Subcutaneous adipose tissue (tissue), 3 donors: Measurements from ENCODE around the genes COX17, NR1I2 and FBXO40.

GRCh38 chr3:119628799-119629491 lies 31.3 kb downstream of the PLA1A start:
- PRO-cap = bidirectional peak, plus-strand start at chr3:119629296, minus-strand start at chr3:119629063
- RAMPAGE, long total RNA, 3 experiments = no peak in any of the 3 experiments

DNA sequence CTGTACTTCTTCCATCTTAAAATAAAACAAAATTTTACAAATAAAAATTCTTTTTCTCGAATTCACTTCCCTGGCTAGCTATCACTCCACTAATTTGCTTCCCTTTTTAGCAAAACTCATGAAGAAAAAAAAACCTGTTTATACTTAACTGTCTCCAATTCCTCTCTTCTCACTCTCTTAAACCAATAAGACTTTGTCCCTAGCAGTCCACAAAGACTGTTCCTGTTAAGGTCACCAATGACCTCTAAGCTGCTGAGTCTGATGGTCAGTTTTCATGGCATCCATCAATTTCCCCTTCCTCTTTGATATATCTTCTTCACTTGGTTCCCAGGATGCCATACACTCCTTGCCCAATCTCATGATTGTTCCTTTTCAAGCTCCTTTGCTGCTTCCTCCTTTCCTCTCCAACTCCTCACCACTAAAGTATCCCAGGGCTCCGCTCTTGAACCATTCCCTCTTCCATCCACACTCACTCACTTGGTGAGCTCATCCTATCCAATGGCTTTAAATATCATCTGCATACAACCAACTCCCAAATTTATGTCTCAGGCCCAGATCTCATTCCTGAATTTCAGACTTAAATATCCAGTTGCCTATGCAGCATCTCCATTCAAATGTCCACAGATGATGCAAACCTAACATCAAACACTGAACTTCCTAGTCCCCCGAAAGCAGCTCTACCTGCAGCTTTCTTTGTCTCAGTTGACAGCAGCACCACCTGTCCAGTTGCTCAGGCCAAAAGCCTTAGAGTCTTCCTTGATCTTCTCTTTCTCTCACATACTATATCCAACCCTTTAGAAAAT lies 10.0 kb downstream of the POPDC2 start:
- PRO-cap = no peak
- RAMPAGE, long total RNA, 3 experiments = no peak in any of the 3 experiments

GRCh38 chr3:119665749-119666607 lies 5.6 kb upstream of the POPDC2 start:
- PRO-cap = no peak
- RAMPAGE, long total RNA, 3 experiments = no peak in any of the 3 experiments

DNA sequence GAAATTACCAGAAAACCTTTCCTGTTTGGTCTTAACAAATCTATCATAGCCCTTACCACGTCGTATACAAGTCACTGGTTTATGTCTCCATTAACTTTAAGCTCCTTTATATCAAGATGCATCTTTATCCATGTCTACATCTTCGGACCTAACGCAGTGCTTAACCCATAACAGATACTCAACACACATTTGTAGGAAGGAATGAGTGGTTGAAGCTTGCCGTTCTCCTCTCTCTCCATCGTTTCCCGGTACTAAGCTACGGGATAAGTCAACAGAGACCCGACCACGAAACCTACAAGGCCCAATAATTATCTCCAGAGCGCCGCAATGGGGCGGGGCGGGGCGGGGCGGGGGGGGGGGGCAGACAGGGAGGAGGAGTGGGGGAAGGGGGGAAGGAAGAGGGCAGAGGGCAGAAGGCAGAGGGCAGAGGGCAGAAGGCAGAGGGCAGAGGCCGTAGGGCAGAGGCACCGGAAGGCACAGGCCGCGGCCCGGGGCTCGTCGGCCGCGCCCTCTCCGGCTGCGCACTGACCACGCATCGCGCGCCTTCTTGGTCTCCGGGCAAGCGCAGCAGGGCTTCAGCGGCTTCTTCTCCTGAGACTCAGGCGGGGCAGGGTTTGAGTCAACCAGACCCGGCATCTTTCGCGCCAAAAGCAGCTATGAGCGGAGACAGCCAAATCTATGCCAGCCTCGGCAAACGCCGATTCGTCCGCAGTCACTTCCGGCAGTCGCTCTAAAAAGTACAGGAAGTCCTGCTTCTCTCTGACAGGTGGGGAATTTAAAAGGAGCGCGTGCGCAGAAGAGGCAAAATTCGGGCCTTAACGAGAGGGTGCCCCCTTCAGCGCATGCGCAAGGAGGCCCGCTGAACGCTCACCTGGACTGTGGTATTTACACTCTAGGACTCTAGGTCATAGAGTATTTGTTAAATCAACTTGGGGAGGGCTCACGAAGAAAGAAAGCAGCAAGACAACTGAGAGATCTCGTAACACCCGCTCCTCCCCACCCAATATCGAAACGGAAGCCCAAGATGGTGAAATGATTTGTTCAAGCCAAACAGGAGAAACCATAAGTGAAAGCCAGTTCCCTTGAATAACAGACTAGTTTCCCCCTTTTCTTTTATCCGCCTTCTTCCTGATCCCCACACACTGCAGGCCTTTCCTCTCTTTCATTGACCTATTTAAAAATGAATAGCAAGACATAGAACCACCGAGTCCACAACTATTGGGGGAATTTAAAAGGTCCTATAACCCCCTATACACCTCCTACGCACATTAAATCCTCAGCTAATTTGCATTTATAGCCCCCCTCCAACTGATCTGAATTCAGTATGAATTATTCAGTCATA lies at the start of gene COX17:
Gene COX17 (minus strand): TSS at position 732 of the 1,342 bp plus-strand sequence.
- PRO-cap = bidirectional peak, plus-strand start at position 447 of the sequence, minus-strand start at position 244 of the sequence; bidirectional peak, plus-strand start at position 843 of the sequence, minus-strand start at position 732 of the sequence
- RAMPAGE, long total RNA, 3 experiments = start-site peak on the minus strand in 3 of 3 experiments, centred at positions 700 to 720 of the sequence, 510 to 1,059 reads per replicate

GRCh38 chr3:119781317-119782332 lies at the start of gene NR1I2:
TSS of gene NR1I2 (plus strand) at chr3:119782101.
- PRO-cap = no peak
- RAMPAGE, long total RNA, 3 experiments = no peak in any of the 3 experiments

DNA sequence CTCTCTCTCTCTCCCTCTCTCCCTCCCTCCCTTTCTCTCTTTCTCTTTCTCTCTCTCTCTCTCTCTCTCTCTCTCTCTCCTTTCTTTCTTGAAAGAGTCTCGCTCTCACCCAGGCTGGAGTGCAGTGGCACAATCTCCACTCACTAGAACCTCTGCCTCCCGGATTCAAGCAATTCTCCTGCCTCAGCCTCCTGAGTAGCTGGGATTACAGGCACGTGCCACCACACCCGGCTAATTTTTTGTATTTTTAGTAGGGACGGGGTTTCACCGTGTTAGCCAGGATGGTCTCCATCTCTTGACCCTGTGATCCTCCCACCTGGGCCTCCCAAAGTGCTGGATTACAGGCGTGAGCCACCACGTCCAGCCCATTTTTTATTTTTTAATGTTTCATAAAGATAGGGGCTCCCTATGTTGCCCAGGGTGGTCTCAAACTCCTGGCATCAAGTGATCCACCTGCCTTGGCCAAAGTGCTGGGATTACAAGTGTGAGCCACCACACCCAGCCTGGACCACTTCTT lies 126.4 kb downstream of the GSK3B start:
- PRO-cap = no peak
- RAMPAGE, long total RNA, 3 experiments = no peak in any of the 3 experiments

- PRO-cap = no peak
- RAMPAGE, long total RNA, 3 experiments = no peak in any of the 3 experiments
Observed at GRCh38 chr3:120102434-120103264, 8.4 kb upstream of the GSK3B start.

DNA sequence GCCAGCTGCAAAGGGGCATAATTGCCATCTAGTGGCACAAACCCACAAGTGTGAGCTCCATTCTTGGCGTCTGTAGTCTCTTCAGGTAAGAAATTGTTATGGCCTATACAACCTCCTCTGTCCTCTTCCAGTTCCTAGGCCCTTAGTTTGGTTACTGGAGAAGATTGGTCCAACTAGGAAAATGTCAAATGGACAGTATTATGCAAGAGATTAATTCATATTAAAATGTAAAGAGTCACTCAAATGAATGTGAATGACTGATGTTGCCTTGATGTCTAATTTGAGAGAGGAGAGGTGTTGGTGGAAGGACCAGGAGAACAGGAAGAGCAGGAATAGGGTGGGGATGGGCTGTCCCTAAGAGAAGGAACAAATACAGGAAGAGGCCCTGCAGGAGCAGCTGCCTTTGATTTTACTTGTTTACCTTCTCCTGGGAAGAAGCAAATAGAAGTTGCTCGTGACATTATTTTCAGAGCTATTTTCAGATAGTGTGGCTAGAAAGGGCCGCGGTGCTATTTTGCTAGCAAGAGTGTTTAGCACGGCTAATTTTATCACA lies 53.1 kb upstream of the GSK3B start:
- PRO-cap = no peak
- RAMPAGE, long total RNA, 3 experiments = no peak in any of the 3 experiments

GRCh38 chr3:120348029-120348419 lies 1.1 kb downstream of the LRRC58 start:
- PRO-cap = no peak
- RAMPAGE, long total RNA, 3 experiments = no peak in any of the 3 experiments

DNA sequence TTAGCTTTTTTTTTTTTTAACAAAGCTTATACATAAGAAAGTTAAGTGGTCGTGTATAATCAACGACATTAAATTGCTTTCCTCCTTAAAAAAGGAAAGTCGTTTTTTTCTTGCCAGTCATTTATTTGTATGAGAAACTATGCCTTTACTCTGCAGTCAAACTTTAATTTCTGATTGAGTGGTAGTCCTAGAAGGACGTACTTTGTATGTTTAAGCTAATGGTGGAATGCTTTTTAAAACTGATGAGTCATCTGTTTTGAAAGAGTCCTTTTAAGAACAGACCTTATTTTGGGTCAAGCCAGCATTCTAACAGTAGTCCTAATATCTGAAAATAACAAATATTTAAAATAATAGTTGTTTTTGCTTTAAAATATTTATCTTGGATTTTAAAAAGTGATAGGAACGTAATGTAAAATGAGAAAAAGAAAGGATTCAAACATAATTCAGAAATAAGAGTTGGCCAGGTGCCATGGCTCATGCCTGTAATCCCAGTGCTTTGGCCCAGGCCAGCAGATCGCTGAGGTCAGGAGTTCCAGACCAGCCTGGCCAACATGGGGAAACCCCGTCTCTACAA lies 1.2 kb upstream of the LRRC58 start:
- PRO-cap = no peak
- RAMPAGE, long total RNA, 3 experiments = no peak in any of the 3 experiments

DNA sequence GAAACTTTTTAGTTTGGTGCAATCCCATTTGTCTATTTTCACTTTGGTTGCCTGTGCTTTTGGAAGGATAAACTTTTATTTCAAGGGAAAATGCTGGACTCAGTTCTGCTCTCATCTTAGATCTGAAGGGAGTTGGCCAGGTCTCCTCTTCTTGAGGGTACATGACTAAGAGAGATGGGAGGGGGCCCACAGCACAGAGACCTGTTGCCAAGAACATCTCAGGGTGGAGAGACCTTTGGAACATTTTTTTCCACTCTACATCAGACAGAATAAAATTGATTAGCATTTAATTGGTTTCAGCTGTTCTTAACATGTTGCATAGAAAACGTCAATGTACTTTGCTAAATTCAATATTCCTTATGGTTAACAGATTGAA lies 36.3 kb upstream of the FSTL1 start:
- PRO-cap = unidirectional peak, minus-strand start at position 124 of the sequence
- RAMPAGE, long total RNA, 3 experiments = no peak in any of the 3 experiments

DNA sequence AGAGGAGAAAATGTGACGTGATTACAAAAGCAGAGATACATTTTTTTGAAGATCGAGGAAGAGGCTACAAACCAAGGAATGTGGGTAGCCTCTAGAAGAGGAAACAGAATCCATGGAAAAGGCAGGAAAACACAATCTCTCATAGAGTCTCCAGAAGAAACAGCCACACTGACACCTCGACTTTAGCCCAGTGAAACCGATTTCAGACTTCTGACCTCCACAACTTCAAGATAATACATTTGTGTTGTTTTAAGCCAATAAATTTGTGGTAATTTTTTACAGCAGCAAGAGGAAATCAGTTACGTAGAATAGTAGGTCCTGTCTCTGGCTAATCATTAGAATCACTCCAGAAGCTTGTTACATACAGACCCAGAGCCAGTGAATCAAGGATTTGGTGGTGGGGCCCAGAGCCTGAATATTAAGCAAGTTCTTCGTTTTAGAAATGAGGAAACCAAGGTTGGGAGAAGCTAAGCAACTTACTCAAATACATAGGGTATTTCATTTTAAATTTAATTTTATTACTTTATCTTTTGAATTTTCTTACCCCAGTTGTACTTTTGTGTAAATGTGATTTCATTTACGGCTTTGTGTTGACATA lies 2.3 kb downstream of the HGD start:
- PRO-cap = no peak
- RAMPAGE, long total RNA, 3 experiments = no peak in any of the 3 experiments

DNA sequence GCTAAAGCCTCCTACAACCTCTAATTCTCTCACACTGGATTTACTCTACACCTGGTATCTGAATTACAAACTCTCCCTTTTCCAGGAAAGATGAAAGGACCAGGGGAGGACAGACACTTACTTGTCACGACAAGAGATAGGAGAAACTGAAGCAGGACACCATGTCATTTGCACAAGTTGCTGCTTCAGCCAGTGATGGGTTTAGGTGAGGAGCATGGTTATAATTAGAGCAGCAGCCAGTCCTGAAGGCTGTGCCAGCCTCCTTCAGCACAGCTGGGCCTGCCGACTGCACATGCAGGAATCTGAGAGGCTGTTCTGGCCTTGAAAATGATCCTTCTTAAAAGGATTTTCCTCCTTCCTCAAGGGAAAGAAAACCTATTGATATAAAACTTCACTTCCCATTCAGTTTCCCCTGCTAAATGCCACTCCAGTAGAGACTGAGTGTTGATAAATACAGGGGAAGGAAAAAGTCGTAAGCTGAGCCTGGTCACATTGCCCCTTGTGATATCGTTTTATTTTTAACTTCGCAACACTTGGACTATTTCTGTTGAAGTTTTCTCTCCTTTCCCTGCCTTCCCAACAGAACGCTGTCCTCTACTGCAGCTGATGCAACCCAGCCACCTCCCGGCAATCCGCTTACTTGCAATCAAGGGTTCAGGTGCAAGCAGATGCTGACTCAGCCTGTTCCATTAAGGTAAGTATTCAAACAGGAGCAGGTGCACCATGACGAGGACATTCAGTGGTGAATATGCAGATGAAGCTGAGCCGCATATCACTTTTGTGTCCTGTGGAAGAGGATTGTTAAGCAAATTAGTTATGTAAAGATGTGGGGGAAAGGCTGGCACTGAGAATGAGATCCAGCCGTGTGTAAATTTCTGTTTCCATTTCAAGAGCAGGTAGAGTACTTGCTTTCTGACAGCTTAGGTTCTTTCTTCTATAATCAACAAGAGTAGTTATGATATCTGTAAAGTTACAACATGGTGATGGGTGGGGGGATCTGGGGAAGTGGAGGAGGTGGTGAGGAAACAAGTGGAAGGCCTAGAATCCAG lies at the start of gene FBXO40:
Gene FBXO40 (plus strand): TSS at position 571 of the 1,049 bp plus-strand sequence.
- PRO-cap = bidirectional peak, plus-strand start at position 579 of the sequence, minus-strand start at position 439 of the sequence
- RAMPAGE, long total RNA, 3 experiments = no peak in any of the 3 experiments

GRCh38 chr3:121624496-121624886 lies 31.3 kb downstream of the FBXO40 start:
- PRO-cap = no peak
- RAMPAGE, long total RNA, 3 experiments = no peak in any of the 3 experiments

GRCh38 chr3:121695954-121696701 lies 35.4 kb upstream of the HCLS1 start:
- PRO-cap = no peak
- RAMPAGE, long total RNA, 3 experiments = no peak in any of the 3 experiments

DNA sequence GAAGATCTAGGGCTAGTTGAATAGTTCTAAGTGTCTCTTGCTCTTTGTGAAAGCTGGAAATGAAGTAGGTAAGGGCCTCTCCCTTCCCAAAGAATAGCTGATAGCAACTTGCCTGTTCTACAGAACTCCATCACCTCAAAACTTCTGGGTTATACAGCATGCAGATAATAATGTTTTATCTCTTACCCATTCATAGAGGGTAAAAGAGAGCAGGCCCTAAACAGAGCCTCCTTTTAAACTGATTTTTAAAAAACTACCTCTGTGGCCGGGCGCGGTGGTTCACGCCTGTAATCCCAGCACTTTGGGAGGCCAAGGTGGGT lies 42.0 kb upstream of the GOLGB1 start:
- PRO-cap = no peak
- RAMPAGE, long total RNA, 3 experiments = no peak in any of the 3 experiments

DNA sequence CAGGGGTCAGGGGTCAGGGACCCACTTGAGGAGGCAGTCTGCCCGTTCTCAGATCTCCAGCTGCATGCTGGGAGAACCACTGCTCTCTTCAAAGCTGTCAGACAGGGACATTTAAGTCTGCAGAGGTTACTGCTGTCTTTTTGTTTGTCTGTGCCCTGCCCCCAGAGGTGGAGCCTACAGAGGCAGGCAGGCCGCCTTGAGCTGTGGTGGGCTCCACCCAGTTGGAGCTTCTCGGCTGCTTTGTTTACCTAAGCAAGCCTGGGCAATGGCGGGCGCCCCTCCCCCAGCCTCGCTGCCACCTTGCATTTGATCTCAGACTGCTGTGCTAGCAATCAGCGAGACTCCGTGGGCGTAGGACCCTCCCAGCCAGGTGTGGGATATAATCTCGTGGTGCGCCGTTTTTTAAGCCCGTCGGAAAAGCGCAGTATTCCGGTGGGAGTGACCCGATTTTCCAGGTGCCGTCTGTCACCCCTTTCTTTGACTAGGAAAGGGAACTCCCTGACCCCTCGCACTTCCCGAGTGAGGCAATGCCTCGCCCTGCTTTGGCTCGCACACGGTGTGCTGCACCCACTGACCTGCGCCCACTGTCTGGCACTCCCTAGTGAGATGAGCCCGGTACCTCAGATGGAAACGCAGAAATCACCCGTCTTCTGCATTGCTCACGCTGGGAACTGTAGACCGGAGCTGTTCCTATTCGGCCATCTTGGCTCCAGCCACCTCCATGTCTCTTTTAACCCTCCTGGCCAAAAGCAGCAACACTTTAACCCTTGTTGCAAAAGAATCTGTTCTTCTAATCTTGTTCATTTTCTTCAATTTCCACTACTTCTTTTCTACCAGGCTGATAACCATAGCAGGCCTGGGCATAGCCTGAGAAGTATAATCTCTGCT lies 44.1 kb downstream of the SLC15A2 start:
- PRO-cap = no peak
- RAMPAGE, long total RNA, 3 experiments = no peak in any of the 3 experiments

DNA sequence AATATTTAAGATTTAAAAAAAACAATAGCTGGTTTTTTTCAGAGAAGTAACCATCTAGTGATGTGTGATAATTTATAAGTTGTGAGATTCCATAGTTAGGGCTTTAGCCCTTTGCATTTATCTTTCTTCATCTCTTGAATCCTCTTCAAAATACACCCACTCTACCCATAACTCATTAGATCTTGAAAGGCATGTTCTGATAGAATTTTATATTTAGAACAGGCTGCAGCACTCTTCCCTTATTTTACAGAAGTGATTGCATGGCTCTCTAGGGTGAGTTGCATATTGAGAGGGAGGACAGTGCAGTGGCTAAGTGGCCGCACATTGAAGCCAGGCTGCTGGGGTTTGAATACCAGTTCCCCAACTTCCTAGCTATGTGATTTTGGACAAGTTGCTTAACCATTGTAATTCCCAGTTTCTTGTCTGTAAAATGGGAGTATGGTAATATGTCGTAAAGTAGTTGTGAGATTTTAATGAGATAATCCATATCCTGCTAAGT lies 2.5 kb downstream of the CD86 start:
- PRO-cap = no peak
- RAMPAGE, long total RNA, 3 experiments = no peak in any of the 3 experiments

- PRO-cap = unidirectional peak, plus-strand start at chr3:122064149
- RAMPAGE, long total RNA, 3 experiments = no peak in any of the 3 experiments
Observed at GRCh38 chr3:122063821-122064265, 8.7 kb downstream of the CD86 start.

GRCh38 chr3:122074585-122075480 lies 19.7 kb downstream of the CD86 start:
- PRO-cap = no peak
- RAMPAGE, long total RNA, 3 experiments = no peak in any of the 3 experiments